SK-N-DZ (cell line): ENCODE measurements around a stretch of chr7.

DNA sequence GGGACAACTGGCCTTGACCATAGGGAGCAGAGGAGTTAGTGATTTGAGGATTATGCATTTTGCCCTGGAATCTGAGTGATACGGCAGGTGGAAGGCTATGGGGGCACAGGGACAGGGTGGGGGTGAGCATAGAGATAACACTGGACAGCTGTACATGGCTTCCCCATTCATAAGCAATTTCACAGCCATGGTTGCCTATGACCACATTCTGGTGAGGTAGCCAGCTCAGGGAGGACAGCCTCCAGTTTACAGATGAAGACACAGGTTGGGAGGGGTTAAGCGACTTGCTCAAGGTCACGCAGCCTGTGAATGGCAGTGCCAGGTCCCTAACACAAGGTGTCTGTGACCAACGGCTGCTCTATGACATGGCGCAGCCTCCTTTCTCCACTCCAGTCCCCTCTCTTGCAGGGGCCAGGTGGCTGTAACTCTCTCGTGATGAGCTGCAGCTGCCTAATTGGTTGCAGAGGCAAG lies 319.5 kb downstream of the PLXNA4 start:
RAMPAGE:
- cytosol, long total RNA = no peak
- nucleus, long total RNA = no peak

DNA sequence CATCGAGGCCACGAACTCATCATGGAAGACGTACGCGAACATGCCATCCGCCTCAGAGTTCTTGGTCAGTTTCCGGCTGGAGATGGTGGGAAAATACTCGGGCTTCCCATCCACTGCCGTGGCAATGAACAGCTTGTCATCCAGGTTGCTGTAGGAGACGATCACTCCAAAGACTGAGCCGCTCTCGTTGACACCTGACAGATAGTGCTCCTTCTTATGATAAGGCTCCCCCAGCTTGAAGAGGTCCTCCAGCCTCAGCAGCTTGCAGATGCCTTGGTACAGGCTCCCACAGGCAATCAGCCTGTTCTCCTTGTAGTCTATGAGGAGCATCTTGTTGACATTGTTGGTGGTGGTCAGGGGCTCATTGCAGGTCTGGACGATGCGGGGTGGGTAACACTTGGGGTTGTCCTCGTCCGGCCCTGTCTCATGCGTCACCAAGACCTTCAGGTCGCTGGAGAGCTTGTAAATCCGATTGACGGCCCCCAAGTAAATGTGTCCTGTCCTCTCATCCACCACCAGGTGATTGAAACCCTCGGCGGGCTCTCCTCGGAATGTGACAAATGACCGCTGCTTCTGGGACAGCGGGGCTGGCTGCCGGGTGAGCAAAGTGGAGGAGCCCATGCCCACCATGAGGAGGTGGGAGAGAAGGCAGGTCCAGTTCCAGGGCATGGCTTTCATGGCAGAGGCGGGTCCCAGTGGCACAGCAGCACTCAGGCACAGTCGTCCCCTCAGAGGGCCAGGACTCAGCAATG lies 68.1 kb downstream of the PLXNA4 start:
RAMPAGE:
- cytosol, long total RNA = no peak
- nucleus, long total RNA = no peak

GRCh38 chr7:132758904-132759319 lies 182.6 kb upstream of the PLXNA4 start:
RAMPAGE:
- cytosol, long total RNA = no peak
- nucleus, long total RNA = no peak

DNA sequence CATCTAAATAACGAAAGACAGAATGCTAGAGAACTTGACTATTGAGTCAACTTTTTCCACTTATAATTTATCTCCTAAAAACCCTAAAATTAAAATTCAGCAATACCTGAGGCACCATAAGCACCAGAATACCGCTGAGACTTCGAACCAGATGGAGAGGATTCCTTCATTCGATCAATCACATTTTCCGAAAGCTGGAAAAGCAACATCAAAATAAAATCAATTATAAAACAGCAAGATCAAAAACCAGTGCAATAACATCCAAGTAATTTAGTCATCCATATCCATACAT lies 11.9 kb downstream of the CHCHD3 start:
RAMPAGE:
- cytosol, long total RNA = no peak
- nucleus, long total RNA = no peak

DNA sequence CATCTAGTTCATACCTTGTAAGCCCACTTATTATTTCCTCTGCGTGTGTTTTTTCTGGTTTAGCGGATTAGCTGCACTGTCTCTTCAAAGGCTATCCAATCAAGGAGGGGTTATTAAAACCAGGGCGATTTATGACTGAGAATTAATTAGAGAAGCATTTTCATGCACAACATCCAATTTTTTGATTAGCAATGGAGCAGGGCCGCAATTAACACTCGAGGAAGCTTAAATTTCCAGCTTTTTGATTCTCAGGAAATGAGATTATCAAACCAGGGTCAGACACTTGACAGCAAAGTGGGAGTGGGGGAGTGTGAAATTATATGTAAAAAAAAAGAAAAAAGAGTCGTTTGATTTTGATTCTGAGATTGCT lies 249.0 kb downstream of the EXOC4 start:
RAMPAGE:
- cytosol, long total RNA = no peak
- nucleus, long total RNA = no peak

DNA sequence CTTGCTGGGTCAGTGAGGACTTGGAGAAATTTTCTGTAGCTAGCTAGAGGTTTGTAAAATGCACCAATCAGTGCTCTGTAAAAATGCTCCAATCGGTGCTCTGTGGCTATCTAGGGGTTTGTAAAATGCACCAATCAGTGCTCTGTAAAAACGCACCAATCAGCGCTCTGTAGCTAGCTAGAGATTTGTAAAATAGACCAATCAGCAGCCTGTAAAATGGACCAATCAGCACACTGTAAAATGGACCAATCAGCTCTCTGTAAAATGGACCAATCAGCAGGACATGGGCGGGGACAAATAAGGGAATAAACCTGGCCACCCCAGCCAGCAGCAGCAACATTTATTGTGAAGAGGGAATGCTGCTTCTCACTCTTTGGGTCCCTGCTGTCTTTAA lies 347.6 kb upstream of the LRGUK start:
RAMPAGE:
- cytosol, long total RNA = no peak
- nucleus, long total RNA = no peak

RAMPAGE:
- cytosol, long total RNA = no peak
- nucleus, long total RNA = no peak
These were observed 62.5 kb upstream of the LRGUK start for GRCh38 chr7:134064434-134065293.

DNA sequence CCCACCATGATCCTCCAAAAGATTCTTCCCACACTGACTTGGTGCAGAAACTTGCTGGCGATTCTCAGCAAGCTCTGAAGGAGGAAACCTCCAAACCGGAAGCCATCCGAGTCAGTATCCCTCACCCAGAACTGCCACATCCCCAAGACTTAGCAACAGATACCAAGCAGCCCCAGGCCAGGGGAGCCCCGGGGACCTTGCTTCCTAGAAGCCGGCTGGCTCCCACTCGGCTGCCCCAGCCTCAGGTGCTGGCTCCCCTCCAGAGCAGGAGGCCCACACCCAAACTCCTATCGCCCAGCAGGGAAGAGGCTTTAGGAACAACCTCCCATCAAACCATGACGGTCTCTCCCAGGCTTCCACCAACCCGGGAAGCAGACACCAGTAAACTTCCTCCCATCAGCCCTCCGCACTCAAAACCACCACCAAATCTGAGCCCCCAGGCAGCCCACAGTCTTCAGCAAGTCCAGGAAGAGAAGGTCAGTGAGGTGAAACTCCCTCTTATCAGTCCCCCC lies 82.2 kb downstream of the LRGUK start:
RAMPAGE:
- cytosol, long total RNA = no peak
- nucleus, long total RNA = no peak

DNA sequence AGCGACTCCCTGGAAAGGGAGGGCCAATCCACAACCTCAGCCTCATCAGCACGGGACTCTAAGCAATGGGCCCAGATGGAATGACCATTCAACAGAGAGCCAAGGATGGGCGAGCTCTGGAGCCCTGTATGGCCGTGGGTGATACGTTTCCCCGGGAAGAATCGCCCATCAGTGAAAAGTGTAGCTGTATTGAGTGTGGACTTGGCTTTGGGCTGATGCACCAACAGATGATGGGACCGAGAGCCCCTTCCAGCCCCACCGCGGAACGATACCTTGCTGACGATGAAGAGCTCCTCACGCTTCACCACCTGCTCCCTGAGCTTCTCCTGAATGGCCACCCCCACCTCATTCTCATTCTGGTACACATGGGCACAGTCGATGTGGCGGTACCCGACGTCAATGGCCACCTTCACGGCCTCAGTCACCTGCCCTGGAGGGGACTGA lies 7.6 kb downstream of the AKR1B1 start:
RAMPAGE:
- cytosol, long total RNA = no peak
- nucleus, long total RNA = no peak

GRCh38 chr7:134779992-134781045 lies 885 bp downstream of the CALD1 start:
RAMPAGE:
- cytosol, long total RNA = no peak
- nucleus, long total RNA = no peak

DNA sequence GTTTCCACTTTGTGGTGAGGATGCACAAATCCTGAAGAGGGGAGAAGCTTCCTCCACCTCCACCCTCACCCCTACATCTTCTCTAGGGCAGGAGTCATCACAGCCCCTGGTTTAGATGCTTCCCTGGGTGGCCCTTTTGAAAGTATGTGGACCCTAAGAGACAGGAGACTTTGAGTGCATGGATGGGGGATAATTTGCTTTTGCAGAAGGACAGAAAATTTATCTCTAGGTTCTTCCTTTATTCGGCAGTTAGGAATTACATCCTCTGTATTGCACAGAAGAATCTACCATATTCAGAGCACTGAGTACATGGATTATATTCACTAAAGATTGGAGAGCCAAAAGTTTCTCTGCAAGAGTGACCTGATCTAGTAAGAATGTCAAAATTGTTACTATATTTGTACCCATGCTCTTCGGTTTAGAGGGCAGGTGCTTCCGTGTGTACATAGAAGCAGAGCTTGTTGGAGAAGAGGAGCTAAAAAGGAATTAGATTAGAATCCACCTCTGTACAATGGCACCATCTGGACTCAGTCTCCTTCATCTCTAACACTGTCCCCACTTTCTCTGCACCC lies 8.1 kb downstream of the CALD1 start:
RAMPAGE:
- cytosol, long total RNA = no peak
- nucleus, long total RNA = no peak

RAMPAGE:
- cytosol, long total RNA = no peak
- nucleus, long total RNA = no peak
These were observed 2.8 kb downstream of the CYREN start for GRCh38 chr7:135167317-135168591.

RAMPAGE:
- cytosol, long total RNA = no peak
- nucleus, long total RNA = no peak
These were observed 1.6 kb downstream of the CYREN start for GRCh38 chr7:135168764-135169520.

GRCh38 chr7:135169792-135170561 lies 530 bp downstream of the CYREN start:
RAMPAGE:
- cytosol, long total RNA = start-site peak on the minus strand at chr7:135170422-135170534, 18 and 40 reads in 2 replicates
- nucleus, long total RNA = no peak

DNA sequence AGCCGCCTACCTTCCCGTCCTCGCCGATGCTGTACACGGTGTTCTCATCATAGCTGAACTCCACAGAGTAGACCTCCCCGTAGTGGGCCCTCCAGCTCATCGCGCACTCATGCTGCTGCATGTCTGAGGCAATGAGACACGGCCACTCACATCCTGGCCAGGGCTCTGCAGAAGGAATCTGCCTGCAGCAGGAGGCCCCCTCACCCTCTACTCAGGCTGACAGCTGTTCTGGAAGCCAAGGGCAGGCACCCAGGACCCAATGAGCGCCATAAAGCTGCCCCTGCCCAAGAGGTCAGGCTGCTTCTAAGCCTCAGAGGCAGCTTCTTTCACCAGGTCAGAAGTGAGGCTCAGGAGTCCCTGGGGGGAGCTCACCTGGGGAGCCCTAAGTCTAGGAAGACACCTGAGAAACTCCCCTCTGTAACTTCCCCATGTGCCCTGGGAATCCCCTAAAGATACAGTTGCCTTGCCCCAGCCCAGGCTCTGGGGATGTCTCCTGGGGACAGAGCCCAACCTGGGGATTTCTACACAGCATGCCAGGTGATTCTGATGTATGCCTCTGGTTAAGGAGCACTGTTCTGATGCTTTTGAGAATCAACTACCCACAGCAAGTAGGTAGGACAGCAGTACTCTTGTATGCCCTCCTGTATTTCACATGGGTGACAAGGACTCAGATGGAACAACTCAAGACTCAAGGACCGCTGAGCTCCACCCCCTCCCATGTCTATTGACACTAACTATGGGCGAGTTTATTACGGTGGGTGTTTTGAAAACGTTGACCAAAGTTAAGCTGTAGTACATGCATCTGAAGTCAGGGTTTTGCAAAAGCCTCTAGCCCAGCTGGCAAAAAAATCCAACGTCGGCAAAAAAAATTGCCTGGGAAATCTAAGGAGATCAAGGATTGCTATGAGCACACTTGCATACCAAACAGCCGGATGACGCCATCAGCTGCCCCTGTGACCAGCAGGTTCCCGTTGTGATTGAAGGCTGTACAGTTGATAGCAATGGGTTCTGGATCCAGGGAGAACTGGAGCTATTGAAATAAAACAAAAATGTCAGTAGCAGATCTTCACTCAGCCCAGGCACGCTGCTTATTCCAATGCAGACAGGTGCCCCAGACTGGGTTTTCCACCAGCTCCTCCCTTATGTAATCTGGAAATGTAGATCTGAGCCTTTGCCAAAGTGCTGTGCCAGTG lies 18.3 kb upstream of the CYREN start:
RAMPAGE:
- cytosol, long total RNA = no peak
- nucleus, long total RNA = no peak

DNA sequence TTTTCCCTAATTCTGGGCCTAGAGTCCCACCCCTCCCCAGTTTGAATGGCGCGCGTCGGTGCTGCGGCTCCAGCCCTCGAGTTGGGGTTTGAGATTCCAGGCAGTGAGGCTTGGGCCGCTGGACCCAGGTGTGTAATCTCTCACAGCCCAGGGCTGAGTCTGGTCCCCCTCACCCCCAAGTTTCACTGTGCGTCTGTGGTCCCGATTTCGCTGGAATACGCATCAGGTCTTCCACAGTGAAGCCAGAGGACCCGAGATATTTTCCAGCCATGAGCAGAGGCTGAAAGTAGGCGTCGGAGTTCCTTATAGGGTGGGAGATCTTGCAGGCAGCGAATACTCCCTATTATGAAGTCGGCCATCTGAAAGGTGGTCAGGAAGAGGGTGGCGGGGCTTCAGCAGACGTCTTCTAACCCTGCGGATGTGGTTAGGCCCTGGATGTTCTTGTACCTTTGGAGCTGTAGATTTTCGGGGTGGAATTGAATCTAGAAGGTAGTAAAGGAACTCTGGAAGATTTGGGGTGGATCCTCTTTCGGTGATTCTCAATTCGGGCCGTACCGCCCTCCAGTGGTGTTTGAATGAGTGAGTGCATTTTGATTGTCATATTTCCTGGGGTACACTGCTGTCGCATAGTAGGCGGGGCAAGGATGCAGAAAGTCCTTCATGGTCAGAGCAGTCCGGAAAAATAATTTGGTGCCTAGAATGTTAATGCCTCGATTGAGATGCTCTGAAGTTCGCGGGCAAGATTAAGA lies 544 bp downstream of the NUP205 start:
RAMPAGE:
- cytosol, long total RNA = no peak
- nucleus, long total RNA = no peak

RAMPAGE:
- cytosol, long total RNA = no peak
- nucleus, long total RNA = no peak
These were observed 28.1 kb upstream of the STMP1 start for GRCh38 chr7:135633991-135634782.

DNA sequence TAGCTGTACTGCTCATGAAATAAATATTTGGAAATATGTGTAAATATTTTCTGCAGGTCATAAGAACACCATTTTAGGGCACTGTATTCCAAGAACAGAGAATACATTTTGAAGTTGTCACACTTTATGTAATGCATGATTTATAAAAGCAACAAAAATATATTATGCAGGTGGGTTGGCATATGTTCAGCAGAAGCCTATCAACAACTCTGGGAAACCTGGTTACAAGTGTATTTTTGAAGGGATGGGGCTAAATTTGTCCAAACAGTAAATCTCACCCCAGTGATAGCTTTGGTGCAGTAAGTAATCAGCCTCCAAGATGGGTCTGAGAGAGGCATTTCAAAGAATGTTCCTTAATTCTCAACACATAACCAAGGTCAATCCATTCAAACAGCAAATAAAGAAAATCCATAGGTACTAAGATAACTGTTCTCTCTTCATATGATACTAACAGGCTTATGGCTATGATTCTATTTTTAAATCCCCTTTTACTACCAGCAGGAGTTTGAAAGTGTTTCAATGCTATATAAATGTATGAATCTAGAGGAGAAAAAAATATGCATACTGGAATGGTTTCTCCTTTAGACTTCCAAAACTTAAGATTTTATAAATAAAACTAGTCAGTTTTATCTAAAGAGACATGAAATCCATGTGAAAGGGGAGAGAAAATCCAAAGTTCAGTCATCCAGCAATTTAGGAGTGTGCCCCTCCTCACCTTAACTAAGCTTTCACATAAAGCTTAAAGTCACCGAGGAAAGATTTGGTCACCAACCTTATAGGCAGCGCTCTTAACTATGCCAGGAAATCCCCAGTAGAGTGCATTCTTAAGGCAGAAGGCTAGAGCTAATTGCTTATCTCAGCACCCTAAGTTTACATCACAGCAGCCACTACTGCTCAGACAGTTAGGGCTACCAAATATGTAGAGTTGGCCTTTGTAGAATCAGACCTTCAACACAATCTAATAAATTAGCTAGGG lies 48.2 kb downstream of the MTPN start:
RAMPAGE:
- cytosol, long total RNA = no peak
- nucleus, long total RNA = no peak

GRCh38 chr7:135930378-135930776 lies 46.8 kb downstream of the MTPN start:
RAMPAGE:
- cytosol, long total RNA = no peak
- nucleus, long total RNA = no peak

RAMPAGE:
- cytosol, long total RNA = no peak
- nucleus, long total RNA = no peak
These were observed 32.5 kb upstream of the DGKI start for GRCh38 chr7:137879038-137880010.